Peyer's patch (tissue), 4 donors: ENCODE results near the gene FZR1.

- PRO-cap, result bidirectional peak, plus-strand start at chr19:2599209, minus-strand start at chr19:2599075; bidirectional peak, plus-strand start at chr19:2599581, minus-strand start at chr19:2599528
- RAMPAGE, long total RNA, 4 experiments, result no peak in any of the 4 experiments
Observed at GRCh38 chr19:2598760-2599640, 103.5 kb downstream of the GNG7 start.

- PRO-cap, result no peak
- RAMPAGE, long total RNA, 4 experiments, result no peak in any of the 4 experiments
Observed at GRCh38 chr19:2634128-2635391, 67.9 kb downstream of the GNG7 start.

DNA sequence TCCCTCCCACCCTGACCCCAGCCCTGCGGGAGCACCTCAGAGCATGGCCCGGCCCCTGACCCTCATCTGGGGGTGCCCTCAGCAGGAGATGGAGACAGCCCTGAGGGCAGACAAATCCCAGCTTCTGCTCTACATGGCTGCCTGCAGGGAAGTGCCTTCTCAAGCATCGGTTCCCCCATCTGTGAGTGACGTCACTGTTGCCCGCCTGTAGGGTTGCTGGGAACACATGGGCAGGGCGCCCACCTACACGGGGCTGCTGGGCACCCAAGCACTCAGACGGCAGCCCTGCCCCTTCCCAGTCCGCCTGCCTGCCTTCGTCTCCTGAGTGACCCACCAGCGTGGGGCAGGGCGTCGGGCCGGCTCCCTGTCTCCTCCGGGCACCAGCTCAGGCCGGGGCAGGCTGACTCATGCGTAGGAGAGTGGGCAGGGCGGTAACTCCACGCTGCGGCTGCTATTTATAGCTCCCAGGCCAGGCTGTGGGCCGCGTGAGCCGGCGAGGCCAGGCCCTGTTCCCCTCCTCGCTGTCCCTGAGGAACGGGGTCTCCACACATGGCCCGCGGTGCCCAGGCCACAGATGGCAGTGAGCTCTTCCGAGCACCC, 1.8 kb upstream of the DIRAS1 start:
- PRO-cap, result unidirectional peak, minus-strand start at position 382 of the sequence
- RAMPAGE, long total RNA, 4 experiments, result no peak in any of the 4 experiments

DNA sequence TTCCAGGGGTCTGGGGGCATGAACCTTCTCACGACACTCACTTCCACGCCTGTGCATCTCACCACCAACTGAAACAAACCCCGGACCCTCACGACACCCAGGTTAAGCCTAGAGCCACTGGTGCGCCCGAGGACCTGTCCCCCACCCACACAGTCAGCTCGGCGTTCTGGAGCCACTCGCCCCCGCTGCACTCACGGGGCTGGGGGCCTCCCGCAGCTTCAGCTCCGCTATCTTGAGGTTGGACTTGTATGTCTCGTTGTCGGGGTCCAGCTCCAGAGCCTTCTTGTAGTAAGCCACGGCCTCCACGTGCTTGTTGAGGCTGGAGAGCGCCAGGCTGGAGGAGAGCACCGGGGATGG, 20.8 kb downstream of the SGTA start:
- PRO-cap, result unidirectional peak, minus-strand start at position 153 of the sequence
- RAMPAGE, long total RNA, 4 experiments, result no peak in any of the 4 experiments

GRCh38 chr19:2775902-2776397, 7.1 kb downstream of the SGTA start:
- PRO-cap, result bidirectional peak, plus-strand start at chr19:2776169, minus-strand start at chr19:2776052
- RAMPAGE, long total RNA, 4 experiments, result no peak in any of the 4 experiments

- PRO-cap, result no peak
- RAMPAGE, long total RNA, 4 experiments, result no peak in any of the 4 experiments
Observed at GRCh38 chr19:2790112-2790609, 4.9 kb downstream of the THOP1 start.

- PRO-cap, result no peak
- RAMPAGE, long total RNA, 4 experiments, result no peak in any of the 4 experiments
Observed at GRCh38 chr19:3015473-3016034, 13.5 kb downstream of the TLE2 start.

GRCh38 chr19:3024731-3025970, 3.9 kb downstream of the TLE2 start:
- PRO-cap, result no peak
- RAMPAGE, long total RNA, 4 experiments, result start-site peak on the minus strand in 2 of 4 experiments, at chr19:3025568-3025669 at its widest, 10 to 24 reads per replicate

- PRO-cap, result bidirectional peak, plus-strand start at chr19:3047934, minus-strand start at chr19:3047812
- RAMPAGE, long total RNA, 4 experiments, result no peak in any of the 4 experiments
Observed at GRCh38 chr19:3047672-3048114, 14.6 kb downstream of the TLE5 start.

DNA sequence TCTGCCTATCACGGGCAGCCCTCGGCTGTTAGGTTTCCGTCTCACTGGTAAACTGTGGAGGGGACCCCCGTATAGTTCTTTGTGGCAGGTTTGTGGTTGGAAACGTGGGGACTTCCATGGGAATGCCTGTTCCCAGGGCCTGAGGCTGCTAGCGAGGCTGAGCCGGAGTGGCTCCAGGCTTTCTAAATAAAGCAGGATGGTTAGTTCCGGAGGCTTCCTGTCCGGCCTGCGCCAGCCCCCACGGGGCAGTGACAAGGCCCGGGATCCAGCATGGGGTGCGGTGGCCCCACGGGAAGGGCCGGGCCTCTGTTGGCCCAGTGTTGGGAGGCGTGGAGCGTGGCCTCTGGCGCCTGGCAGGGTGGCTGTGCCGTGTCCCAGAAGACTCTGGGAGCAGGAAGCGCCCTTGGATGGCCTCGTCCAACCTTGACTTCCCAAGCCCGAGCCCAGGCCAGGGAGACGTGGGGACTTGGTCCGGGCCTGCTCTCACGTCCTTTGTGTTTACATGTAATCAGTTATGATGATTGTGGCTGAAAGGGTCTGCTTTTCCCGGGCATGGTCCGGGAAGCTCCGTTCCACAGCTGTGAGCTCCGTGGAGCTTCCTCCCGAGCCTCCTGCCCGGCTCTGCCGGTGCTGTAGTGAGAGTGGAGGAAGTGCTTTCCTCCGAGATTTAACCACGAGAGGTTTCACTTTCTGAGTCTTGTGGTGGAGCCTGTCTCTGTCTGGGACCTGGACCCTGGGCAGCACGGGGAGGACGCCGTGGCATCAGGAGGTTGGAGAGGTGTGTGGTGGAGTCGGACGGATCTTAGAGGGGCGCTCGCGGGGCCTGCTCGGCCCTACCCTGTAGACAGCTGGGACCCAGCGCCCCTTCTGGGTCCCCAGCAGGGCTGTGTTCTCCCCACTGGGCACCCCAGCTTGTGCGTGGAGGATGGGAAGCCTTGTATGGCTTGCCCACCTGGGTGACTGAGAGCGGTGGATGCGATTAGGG, 4.5 kb downstream of the GNA11 start:
- PRO-cap, result bidirectional peak, plus-strand start at position 381 of the sequence, minus-strand start at position 250 of the sequence; bidirectional peak, plus-strand start at position 695 of the sequence, minus-strand start at position 672 of the sequence
- RAMPAGE, long total RNA, 4 experiments, result no peak in any of the 4 experiments

- PRO-cap, result bidirectional peak, plus-strand start at chr19:3187094, minus-strand start at chr19:3186939
- RAMPAGE, long total RNA, 4 experiments, result no peak in any of the 4 experiments
Observed at GRCh38 chr19:3186251-3187210, 801 bp downstream of the NCLN start.

DNA sequence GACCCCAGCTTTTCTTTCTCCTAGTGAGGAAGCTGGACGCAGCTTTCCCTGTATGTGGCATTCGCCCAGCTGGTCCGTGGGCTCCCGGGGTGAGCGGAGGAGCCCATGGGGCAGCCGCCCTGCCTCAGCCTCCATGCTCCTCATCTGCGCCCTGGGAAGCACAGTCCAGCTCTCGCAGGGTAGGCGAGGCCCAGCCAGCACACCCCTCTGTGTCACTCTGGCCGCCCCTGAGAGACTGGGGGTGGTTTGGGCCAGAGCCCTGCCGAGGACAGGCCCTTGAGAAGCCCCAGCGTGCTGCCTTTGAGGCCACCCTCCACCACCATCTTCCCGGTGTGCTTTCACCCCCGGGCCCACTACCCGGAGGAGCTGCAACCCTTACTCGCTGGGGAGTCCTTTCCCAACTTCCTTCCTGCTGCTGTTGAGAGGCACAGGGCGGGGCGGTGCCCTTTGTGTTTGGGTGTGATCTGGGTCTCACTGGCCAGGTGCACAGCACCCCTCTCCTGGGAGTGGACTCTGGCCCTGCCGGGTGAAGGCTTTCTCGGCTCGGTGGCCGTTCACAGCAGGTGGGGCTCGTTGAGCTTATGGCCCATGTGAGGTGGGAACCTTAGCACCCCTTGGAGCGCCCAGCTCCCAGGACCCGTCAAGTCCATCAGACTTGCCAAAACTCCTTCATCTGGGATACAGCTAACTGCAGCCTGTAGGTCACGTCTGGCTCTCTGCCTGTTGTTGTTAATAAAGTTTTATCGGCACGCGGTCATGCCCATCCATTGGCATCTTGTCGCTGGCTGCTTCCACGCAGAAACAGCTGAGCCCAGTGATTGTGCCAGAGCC, 3.1 kb downstream of the NCLN start:
- PRO-cap, result unidirectional peak, minus-strand start at position 146 of the sequence; bidirectional peak, plus-strand start at position 505 of the sequence, minus-strand start at position 355 of the sequence
- RAMPAGE, long total RNA, 4 experiments, result no peak in any of the 4 experiments

DNA sequence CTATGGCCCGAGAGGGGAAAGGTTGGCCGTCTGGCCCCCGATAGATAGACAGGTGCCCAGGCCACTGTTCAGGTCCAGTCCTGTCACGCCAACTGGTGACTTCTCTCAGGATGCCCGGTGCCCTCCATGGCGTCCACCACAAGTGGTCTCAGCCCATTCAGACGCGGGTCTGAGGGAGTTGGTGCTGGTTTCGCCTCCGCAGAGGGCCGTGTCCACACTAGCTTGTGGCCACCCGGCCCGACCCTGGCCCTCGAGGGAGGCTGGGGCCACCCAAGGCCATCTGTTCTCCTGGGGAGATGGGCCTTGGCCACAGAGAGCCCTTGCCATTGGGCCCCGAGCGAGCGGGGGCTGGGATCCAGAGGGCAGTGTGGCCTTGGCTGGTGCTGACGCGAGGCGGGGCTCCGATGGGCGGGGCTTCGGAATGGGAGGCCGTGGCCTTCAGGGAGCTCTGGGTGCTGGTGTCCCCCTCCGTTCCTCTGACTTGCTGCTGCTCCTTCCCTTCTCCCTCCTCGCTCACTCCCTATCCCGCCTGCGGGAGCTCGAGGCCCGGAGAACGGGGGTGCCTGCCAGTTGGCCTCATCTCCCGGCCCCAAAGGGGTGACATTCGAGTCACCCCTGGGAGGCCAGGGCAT, 3.9 kb downstream of the NCLN start:
- PRO-cap, result no peak
- RAMPAGE, long total RNA, 4 experiments, result no peak in any of the 4 experiments

GRCh38 chr19:3343882-3344649, 22.3 kb upstream of the NFIC start:
- PRO-cap, result no peak
- RAMPAGE, long total RNA, 4 experiments, result no peak in any of the 4 experiments

DNA sequence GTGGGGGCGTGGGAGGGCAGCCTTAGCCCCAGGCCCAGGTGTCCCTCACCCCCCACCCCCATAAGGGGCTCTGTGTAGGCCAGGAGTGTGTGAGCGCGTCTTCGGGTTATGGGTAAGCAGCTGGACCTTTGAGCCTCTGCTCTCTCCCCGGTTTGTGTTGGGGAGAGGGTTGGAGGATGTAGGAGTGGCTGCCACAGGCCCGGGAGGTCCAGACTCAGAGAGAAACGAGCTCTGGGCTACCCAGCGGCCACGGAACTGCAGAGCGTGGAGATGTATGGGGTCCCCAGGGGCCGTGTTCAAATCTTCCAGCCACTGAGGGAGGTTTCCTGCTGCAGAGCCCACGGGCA, 23.0 kb downstream of the SMIM24 start:
- PRO-cap, result no peak
- RAMPAGE, long total RNA, 4 experiments, result start-site peak on the plus strand in 1 of 4 experiments, centred at position 99 of the sequence, 6 reads per replicate

- PRO-cap, result no peak
- RAMPAGE, long total RNA, 4 experiments, result no peak in any of the 4 experiments
Observed at GRCh38 chr19:3458251-3458531, 22.1 kb downstream of the SMIM24 start.

GRCh38 chr19:3506177-3506555, at the start of gene FZR1:
Gene FZR1, plus strand, starts transcription at chr19:3506311.
- PRO-cap, result bidirectional peak, plus-strand start at chr19:3506281, minus-strand start at chr19:3506033; unidirectional peak, plus-strand start at chr19:3506427
- RAMPAGE, long total RNA, 4 experiments, result no peak in any of the 4 experiments

GRCh38 chr19:3536097-3537046, 2.6 kb upstream of the TEKTIP1 start:
- PRO-cap, result no peak
- RAMPAGE, long total RNA, 4 experiments, result no peak in any of the 4 experiments

DNA sequence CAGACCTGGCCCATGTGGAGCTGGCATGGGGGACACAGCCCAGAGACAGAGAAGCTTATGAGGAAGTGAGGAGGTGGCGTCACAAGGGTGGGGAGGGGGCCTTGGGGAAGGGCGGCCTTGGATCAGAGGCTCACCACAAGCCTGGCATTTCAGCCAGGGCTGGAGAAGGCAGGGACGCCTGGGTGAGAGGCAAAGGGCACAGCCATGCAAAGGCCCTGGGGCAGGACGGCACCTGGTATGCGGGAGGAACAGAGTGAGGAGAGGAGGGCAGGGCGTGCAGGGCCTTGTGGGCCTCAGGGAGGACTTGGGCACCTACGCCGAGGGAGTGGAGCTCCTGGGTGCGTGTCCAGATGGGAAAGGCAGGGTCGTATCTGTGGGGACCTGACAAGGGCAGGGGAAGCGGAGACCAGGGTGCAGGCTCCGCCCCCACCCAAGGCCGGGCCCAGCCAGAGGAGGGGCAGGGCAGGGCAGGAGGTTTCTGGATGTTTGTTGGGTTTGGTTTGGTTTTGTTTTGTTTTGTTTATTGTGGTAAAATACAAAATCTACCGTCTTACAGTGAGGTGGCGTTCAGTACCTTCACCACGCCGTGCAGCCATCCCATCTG, 1.1 kb upstream of the TEKTIP1 start:
- PRO-cap, result no peak
- RAMPAGE, long total RNA, 4 experiments, result no peak in any of the 4 experiments

DNA sequence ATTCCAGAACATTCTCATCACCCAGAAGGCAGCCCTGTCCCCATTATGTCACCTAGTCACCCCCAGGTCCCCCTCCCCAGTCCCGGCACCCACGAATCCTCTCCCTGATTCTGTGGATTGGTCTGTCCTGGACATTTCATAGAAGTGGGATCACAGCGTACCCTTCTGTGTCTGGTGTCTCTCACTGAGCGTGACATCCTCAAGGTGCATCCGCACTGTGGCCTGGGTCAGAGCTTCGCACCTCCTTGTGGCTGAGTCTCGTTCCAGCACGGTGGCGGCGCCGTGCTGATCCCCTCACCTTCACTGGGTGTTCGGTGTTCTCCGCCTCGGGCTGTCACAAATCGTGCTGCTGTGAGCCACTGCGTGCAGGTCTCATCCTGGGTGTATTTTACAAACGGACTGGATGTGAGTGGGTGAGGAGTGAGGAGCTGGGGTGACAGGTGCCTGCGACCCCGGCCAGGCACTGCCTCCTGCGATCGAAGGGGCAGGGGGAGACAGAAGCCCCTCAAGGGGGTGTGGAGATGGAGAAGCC, 528 bp upstream of the TEKTIP1 start:
- PRO-cap, result no peak
- RAMPAGE, long total RNA, 4 experiments, result start-site peak on the minus strand in 1 of 4 experiments, centred at position 233 of the sequence, 5 reads per replicate